ENCODE measurements around a stretch of chr6.

DNA sequence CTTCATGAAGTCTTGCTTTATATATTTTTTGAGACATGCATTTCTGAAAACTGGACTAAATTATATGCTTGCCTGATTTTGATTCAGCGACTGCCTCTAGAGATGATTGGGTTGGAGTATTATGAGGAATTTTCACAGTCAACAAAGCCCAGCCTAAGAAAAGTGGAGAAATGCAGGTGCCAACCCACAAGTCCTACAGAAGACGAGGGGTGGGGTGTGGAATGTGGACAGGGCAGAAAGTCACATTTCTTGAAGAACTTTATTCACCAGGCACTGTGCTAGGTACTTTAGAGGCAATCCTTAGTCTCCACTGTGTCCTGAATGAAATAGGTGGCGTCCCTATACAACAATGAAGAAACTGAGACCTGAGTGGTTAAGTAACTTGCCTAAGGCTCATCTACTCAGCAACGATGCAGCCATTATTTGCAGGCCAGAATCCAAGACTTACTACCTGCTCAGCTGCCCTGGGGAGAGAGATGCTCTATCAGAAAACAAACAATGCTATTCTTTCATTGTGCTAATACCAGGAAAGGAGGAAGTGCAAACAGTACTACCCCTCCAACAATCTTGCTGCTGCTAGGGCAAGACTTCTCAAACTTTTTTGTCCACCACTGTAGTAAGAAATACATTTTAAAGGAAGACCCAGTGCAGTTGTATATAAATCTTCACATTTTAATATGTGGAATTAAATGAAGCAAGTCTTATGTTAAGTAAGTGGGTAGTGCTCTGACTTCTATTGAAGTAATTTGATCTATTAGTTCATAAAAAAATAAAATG is 106.4 kb downstream of the RNF144B start:
- PRO-cap, 3 experiments: no peak in any of the 3 experiments
- RAMPAGE, long total RNA: no peak
- RRBS, 2 experiments: no CpG with 5 or more reads among the region's 4 CpGs

GRCh38 chr6:19303246-19303926 is 533.8 kb upstream of the ID4 start:
- PRO-cap, 3 experiments: no peak in any of the 3 experiments
- RAMPAGE, long total RNA: no peak
- RRBS, 2 experiments: no CpG with 5 or more reads among the region's 9 CpGs

- PRO-cap, 3 experiments: no peak in any of the 3 experiments
- RAMPAGE, long total RNA: no peak
- RRBS, 2 experiments: 1 to 2% methylated on average over 10 of the region's 56 CpGs
These were observed 145.8 kb upstream of the ID4 start for GRCh38 chr6:19690947-19692248.

DNA sequence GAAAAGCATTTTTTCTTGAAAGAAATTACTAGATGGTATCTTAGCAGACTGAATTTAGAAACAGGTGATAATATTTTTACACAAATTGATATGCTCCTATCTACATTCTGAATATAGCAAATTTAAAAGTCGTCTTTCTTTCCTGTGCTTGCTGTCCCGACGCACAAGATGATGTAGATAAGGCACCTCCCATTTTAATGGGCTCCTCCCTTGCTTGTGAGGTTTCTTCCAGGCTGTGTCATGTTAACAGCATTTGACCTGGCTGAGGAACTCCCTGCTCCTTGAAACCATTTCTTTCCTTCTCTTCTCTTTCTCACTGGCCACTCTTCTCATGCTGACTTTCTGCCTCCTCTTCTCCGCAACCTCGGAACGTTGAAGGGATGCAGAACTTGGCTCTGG is 14.5 kb upstream of the ID4 start:
- PRO-cap, 3 experiments: no peak in any of the 3 experiments
- RAMPAGE, long total RNA: no peak
- RRBS, 2 experiments: no CpG with 5 or more reads among the region's 6 CpGs

- PRO-cap, 3 experiments: no peak in any of the 3 experiments
- RAMPAGE, long total RNA: no peak
- RRBS, 2 experiments: 3% methylated on average over 11 of the region's 20 CpGs
These were observed 351 bp downstream of the ID4 start for GRCh38 chr6:19837662-19837779.

DNA sequence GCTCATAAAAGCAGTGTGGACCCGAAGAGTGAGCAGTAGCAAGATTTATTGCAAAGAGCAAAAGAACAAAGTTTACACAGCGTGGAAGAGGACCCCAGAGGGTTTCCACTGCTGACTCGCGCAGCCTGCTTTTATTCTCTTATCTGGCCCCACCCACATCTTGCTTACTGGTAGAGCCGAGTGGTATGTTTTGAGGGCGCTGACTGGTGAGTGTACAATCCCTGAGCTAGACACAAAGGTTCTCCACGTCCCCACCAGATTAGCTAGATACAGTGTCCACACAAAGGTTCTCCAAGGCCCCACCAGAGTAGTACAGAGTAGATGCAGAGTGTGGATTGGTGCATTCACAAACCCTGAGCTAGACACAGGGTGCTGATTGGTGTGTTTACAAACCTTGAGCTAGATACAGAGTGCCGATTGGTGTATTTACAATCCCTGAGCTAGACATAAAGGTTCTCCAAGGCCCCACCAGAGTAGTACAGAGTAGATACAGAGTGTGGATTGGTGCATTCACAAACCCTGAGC is 16.6 kb downstream of the ID4 start:
- PRO-cap, 3 experiments: no peak in any of the 3 experiments
- RAMPAGE, long total RNA: no peak
- RRBS, 2 experiments: no CpG with 5 or more reads among the region's 8 CpGs

DNA sequence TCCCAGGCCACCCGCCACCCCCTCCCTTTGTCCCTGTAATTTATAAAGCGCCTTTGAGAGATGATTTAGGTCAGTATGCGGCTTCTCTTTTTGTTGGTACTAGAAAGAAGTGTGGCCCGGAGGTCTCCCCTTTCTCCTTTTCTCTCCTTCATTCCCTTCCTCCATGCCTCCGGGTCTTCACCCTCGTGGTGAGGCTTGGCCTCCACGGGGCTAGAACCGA is 2.4 kb downstream of the E2F3 start:
- PRO-cap, 3 experiments: no peak in any of the 3 experiments
- RAMPAGE, long total RNA: no peak
- RRBS, 2 experiments: 0% methylated on average over 1 of the region's 8 CpGs

GRCh38 chr6:20481090-20481470 is 53.2 kb upstream of the CDKAL1 start:
- PRO-cap, 3 experiments: no peak in any of the 3 experiments
- RAMPAGE, long total RNA: no peak
- RRBS, 2 experiments: no CpG with 5 or more reads among the region's 10 CpGs

DNA sequence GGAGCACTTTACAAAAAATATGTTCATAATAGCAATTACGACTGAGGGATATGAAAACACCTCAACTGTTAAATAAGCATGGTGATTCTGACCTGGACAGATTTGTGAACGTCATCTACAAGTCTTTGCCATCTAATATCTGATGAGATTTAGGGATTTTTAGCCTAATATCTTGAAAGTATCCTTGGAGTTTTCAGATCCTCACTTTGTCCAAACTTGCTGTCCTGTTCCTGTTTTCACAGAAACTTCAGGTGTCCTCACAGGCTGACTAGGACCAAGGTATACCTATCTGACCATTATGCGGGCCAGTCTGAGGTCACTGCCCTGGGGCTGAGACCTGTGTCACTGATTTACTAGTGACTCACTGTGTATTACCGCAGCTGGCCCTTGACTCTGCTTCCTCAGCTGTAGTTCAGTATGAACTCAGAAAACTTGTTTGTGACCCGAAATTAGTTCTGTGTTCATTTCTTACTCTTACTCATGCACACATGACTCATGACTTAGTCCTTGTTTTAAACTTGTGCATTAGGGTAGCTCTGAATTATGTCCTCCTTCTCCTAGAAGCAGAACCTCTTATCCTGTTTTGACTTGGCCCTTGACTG is 343.0 kb downstream of the CDKAL1 start:
- PRO-cap, 3 experiments: no peak in any of the 3 experiments
- RAMPAGE, long total RNA: no peak
- RRBS, 2 experiments: no CpG with 5 or more reads among the region's 5 CpGs

DNA sequence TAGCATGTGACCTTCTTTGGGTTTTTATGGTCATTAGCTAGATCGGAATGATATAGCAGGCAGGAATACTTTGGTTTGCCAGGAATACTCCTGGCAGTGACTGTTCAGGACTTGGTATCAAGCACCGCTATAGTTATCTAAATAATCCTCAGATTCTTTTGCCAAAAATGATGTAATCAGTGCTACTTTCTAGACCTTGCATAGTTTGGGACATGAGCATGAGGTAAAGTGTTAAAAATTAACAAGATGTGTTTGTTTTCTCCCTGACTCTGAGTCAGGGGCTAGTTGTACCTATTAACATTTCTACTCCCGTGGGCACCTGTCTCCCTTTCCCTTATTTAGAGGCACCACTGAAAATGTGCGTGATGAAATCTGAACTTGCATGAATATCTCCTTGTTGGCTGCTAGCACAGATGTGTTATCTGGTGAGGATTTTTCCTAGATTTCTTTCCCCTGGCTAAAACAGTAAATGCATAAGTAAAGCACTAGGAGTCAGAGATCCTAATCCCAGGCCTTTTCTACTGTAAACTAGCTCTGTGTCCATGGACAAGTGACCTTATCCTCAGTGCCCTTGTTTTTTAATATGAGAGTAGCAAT is 511.0 kb downstream of the CDKAL1 start:
- PRO-cap, 3 experiments: no peak in any of the 3 experiments
- RAMPAGE, long total RNA: no peak
- RRBS, 2 experiments: no CpG with 5 or more reads among the region's 4 CpGs

DNA sequence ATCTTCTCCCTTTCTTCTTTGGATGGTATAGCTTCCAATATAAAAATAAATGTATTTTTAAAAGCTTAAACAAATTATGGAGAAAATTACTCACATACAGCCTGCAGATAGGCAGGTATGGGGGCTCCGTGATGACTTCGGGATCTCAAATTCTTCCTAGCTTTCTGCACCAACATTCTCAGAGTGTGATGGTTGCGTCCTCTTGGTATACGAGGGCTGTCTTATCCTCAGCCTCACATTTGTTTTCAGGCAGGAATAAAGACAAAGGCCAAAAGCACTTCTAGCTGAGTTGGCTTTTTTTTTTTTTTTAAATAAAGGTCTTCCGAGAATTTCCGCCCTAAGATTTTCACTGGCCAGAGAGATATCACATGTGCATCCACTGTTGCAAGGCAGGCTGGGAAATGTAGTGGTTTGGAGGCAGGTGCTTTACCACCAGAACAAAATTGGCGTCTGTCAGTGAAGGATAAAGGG is 335.0 kb upstream of the SOX4 start:
- PRO-cap, 3 experiments: no peak in any of the 3 experiments
- RAMPAGE, long total RNA: no peak
- RRBS, 2 experiments: no CpG with 5 or more reads among the region's 7 CpGs

GRCh38 chr6:21348395-21348804 is 245.2 kb upstream of the SOX4 start:
- PRO-cap, 3 experiments: no peak in any of the 3 experiments
- RAMPAGE, long total RNA: no peak
- RRBS, 2 experiments: no CpG with 5 or more reads among the region's 7 CpGs

- PRO-cap, 3 experiments: no peak in any of the 3 experiments
- RAMPAGE, long total RNA: no peak
- RRBS, 2 experiments: no CpG with 5 or more reads among the region's 5 CpGs
These were observed 191.2 kb upstream of the SOX4 start for GRCh38 chr6:21402232-21402942.

- PRO-cap, 3 experiments: peak in 1 of 3 experiments; most common minus-strand start chr6:21589398 (in 1)
- RAMPAGE, long total RNA: no peak
- RRBS, 2 experiments: no CpG with 5 or more reads among the region's 16 CpGs
These were observed 4.3 kb upstream of the SOX4 start for GRCh38 chr6:21589248-21589699.

DNA sequence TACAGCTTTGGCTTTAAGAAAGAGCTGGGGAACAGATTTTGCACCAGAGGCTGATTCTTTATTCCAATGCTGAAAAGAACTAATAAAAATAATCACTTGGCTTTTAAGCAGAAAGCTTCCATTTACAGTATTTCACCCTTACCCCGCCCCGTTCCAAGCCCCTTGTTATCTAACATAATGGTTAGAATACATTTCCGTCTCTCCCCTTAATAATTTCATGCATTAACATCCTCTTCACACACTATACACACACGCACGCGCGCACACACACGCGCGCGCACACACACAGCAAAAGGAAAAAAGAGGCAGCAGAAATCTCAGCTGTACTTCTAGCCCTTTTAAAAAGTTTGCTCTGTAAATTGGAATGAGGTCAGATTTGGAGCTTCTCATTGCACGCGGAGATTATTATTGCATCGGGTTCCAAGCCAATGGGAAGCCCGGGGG is 317 bp upstream of the SOX4 start:
- PRO-cap, 3 experiments: peak in 1 of 3 experiments; most common minus-strand start position 302 of the sequence (in 1)
- RAMPAGE, long total RNA: no peak
- RRBS, 2 experiments: no CpG with 5 or more reads among the region's 15 CpGs

DNA sequence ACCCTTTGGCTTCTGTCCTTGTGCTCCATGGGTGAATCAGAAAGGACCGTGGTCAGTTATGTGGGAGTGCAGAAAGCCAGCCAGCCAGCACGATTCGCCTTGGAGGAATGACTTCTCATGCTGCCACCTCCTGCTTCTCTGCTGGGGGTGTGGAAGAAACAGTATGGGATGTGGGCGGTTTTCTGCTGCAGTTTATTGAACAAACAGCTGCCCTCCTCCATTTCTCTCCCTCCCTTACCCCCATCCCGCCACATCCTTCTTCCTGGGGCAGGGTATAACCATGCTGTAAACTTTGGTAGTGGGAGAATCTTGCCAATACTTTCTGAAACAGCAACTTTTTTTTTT is 214.6 kb downstream of the SOX4 start:
- PRO-cap, 3 experiments: no peak in any of the 3 experiments
- RAMPAGE, long total RNA: no peak
- RRBS, 2 experiments: no CpG with 5 or more reads among the region's 5 CpGs

DNA sequence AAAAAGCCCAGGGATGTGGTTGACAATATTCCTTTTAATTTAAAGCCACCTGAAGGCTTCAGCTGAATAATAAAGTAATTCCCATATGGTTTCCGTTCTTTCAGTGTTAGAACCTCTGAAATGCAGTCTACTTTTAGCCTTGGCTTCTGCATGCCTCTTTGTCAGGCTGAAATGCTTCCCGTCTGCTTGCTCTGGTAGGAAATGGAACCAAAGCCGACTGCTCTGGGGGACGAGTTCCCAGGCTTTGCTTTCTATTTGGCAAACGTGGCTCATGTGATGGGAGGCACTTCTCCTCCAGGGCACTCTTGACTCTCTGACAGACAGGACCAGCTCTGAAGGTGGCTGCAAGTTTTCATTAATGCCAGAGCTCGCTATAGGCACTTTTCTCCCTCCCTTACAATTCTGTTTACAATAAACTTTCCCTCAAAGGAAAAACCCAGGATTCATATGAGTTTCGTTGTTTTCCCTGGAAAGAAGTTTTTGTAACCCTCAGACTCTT is 225.2 kb downstream of the PRL start:
- PRO-cap, 3 experiments: no peak in any of the 3 experiments
- RAMPAGE, long total RNA: no peak
- RRBS, 2 experiments: no CpG with 5 or more reads among the region's 7 CpGs

- PRO-cap, 3 experiments: no peak in any of the 3 experiments
- RAMPAGE, long total RNA: no peak
- RRBS, 2 experiments: no CpG with 5 or more reads among the region's 9 CpGs
These were observed 147.1 kb downstream of the PRL start for GRCh38 chr6:22149602-22150316.

GRCh38 chr6:22348942-22349644 is 52.3 kb upstream of the PRL start:
- PRO-cap, 3 experiments: no peak in any of the 3 experiments
- RAMPAGE, long total RNA: no peak
- RRBS, 2 experiments: no CpG with 5 or more reads among the region's 16 CpGs

GRCh38 chr6:23650583-23651277 is 475.3 kb upstream of the NRSN1 start:
- PRO-cap, 3 experiments: no peak in any of the 3 experiments
- RAMPAGE, long total RNA: no peak
- RRBS, 2 experiments: no CpG with 5 or more reads among the region's 7 CpGs